Aorta (tissue), 1 donor: ENCODE results near the genes BDKRB2 and PAPOLA.

DNA sequence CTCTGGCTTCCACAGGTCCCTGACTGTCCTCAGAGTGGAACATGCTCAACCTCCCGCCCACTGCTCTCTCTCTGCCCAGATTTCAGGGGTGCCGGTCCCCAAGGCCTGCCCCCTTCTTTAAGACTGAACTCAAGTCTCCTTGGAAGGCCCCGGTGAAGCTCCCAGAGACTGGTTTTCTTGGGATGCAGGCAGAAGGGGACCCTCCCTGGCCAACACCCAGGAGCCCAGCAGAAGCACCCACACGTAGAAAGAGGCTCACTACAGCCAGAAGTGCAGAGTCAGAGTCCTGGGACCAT is 50.4 kb downstream of the C14orf132 start:
- PRO-cap = no peak

GRCh38 chr14:96177840-96178411 is 26.7 kb upstream of the BDKRB2 start:
- PRO-cap = no peak

GRCh38 chr14:96204516-96205422 is at the start of gene BDKRB2:
Gene BDKRB2 (plus strand): TSS chr14:96204839.
- PRO-cap = bidirectional peak, plus-strand start at chr14:96204839, minus-strand start at chr14:96204728

- PRO-cap = bidirectional peak, plus-strand start at chr14:96502417, minus-strand start at chr14:96502244
These were observed at the start of gene PAPOLA for GRCh38 chr14:96501999-96502656. Gene PAPOLA (plus strand): TSS chr14:96502382.

DNA sequence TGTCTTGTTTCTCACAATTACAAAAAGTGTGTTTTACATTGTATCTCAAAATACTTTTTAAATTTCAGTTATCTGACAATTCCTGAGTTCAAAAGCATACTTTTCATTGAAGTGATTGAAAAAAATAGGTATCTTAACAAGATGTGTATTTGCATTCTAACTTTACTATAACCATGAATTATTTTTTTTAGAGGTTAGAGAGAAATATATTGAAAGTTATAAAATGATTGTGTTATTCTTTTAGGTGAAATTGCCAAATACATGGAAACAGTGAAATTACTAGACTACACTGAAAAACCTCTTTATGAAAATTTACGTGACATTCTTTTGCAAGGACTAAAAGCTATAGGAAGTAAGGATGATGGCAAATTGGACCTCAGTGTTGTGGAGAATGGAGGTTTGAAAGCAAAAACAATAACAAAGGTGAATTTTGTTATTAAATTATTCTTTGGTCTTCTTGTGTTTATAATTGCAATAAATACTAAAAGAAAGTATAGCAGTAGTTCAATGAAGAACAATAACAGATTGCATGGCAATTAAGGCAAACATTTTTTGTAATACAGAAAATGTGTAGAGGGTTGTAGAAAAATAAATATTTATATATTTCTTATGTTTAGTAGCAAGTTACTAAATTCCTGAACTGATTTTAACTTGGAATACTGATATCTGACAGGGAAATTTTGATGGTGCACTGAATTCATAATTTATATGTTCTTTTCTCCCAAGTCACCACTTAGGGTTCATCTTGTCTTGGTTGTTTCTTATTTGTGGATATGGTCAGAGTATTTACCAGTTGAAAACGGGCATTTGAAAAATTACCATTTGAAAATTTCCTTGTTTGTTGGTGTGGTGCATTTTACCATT is 63.4 kb downstream of the VRK1 start:
- PRO-cap = no peak

GRCh38 chr14:97218256-97219573 is 421.5 kb downstream of the VRK1 start:
- PRO-cap = no peak

GRCh38 chr14:97724394-97724813 is 927.2 kb downstream of the VRK1 start:
- PRO-cap = no peak

- PRO-cap = no peak
These were observed 1177.4 kb downstream of the VRK1 start for GRCh38 chr14:97974480-97975082.

DNA sequence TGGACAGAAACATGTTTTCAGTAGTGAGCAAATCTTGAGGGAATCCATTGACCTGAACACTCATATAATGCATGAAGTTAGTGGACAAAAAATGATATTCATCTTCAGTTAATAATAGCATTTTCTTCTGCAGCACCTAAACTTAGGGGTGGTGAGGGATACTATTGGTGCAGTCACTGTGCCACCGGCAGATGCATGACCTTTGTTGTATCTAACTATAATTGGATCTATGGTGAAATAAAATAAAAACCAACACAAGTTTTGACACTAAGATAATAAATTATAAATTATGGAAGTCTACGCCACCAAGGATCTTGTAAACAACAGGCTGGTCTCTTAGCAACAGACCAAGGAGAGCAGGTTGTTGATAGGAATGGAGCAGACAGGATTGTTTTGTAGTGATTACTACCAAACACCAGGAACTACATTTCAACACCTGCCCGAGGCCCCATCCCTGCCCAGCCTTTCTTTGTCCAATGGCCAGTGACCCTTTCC is 1177.9 kb downstream of the VRK1 start:
- PRO-cap = no peak

- PRO-cap = no peak
These were observed 1116.2 kb downstream of the BCL11B start for GRCh38 chr14:98155877-98156140.

DNA sequence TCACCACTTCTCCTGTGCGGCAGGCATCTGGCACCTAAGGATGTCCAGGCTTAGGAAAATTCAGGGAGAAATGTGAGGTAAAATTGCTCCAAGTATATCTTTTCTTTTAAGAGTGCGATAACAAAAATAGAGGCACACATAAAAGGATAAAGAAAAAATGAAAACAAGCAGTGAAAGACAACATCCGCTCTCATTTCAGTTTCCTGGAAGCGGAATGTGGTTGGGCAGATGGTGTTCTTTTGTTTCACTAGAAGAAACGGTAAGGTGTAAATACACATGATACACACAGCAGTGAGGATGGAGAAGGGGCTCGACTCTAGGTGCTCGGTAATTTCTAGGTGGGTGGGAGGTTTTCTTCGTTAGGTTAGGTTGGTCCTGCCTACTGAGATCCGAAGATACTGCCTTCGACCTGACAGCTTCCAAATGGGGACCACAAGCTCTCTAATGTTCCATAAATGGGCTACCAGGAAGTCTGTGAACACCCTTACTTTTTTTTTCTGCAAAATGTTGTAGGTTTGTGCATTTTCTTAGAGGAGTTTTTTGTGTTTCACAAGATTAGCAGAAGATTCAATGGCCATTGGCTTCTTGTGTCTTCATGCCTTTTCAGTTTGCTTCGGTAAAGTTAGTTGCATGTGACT is 1082.5 kb downstream of the BCL11B start:
- PRO-cap = no peak

DNA sequence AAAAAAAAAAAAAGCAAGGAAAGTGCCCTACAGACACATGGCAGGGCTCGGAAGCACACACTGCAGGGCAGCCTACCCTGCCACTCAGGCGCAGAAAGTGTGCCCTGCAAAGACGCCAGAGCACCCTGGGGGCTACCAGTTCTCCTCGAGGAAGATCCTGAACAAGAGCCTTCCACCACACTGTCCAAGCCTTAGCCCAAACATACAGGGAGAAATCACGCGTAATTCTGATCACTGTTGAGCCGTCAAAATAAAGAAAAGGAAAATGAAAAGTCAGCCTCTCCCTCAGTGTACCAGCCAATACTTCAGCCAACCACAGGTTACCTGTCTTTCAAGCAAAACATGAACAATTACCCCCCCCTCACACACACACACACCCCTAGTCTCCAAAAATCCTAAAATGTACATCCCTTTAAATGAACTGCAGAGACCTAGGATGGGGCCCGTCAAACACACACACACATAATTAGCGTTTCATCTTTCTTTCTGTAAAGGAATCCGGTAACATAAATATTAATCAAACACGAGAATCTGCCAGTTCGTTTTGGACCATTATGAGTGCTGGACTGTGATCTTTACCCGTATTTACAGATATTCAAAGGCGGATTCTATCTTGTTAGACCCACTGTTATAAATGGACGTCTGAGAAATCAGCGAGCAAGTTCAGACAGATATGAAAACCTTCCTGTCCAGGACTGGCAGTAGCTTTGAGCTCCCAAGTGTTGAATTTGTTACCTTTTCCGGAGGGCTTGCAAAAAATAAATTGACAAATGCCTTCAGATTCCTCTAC is 27.9 kb downstream of the BCL11B start:
- PRO-cap = no peak

GRCh38 chr14:99245760-99246653 is 26.0 kb downstream of the BCL11B start:
- PRO-cap = no peak

GRCh38 chr14:99247268-99247838 is 24.6 kb downstream of the BCL11B start:
- PRO-cap = no peak

GRCh38 chr14:99252371-99252977 is 19.5 kb downstream of the BCL11B start:
- PRO-cap = no peak

DNA sequence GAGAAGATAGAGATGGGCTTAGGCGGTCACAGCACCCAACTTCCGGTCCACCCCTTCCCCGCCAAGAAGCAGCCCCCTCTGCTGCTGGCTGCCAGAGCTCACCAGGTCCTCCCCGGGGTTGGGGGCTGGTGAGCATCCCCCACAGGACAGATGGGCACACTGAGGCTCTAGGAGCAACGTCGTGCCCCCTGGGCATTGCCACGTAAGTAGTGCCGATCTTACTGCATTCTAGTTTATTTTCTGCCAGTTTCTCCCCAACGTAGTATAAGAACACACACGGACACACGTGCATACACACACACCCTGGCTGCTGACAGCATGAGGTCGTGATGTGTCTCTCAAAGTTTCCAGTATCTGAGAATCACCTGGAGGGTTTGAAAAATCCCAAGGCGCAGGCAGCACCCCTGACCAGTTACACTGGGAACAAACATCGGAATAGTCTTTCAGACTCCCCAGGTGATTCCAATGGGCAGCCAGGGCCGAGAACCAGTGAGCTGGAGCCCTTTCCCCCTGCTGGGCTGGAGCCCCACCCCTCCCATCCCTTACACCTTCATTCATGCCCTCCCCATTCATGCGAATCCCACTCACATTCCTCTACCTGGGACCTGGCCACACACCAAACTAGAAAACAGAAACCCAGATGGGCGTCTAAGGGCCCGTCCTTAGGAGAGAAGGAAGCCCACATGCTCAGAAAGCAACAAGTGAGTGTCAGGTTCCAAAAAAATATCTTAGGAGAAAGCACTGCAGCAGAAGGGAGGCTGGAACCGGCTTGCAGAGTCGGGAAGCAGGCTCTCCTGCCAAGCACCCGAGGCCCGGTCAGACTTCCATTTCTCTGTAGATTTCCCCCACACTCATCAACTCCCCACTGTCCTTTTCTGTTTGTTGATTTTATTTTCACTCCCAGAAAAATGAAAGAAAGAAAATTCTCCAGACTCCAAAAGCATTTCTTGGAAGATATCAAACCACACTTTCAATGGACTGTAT is 13.8 kb downstream of the BCL11B start:
- PRO-cap = no peak

DNA sequence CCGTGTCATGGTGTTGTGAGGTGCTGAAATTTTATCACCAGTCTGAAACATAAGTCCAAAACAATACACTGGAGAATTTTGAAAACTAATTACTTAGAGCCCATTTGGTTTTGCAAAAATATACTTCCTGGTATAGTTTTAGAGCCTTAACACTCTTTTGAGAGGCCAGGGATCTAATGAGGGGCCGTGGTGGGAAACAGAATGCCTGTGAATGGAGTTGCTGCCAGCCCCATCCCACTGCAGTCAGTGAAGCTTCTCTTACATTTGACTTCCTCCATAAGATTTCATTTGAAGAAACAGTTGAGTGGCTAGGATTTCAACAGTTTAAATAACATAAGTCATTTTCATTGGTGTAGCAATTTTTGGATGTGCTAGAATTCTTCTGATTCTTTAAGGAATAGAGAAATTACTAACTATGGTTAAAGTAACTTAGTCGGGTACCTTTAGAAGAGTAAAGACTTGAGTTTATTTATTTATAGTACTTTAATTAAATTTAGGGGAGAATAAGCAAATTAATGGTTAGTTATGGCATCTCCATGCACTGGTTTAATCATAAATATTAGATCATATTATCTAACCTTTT is 20.5 kb downstream of the CCNK start:
- PRO-cap = no peak

- PRO-cap = no peak
These were observed 27.0 kb downstream of the CCNK start for GRCh38 chr14:99508215-99508536.

GRCh38 chr14:99513471-99514250 is 32.5 kb downstream of the CCNK start:
- PRO-cap = no peak

DNA sequence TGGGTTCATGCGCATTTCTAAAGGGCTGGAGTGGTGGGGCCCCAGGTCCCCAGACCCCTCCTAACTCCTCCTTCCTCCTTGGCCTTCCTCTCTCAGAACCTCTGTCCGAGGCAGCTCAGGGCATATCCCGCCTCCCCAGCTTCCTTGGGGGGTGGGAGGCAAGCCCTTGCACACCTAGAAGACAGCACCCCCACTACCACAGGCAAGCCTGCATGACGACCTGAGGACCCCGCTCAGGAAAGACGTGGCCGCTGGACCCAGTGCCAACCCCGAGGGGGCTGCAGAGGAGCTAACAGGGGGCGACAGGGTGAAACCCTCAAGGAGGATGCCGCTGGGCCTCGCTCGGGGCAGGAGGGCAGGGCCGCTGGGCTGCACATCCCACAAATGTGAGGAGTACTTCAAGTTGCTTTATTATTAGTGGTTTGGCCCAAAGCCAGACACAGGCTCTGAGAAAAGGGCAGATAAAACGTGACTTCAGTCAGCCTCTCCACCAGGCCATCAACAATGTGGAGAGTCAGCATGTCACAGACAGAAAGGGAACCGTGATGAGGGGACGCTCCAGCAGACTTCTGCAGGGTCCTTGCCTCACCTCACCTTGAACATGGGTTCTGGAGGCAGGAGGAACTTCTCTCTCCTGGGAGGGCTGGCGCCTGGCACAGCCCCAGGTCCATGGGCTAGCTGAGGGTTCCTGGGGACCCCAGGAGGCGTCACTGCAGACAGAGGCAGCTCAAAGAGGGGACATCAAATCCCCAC is 35.5 kb downstream of the CCDC85C start:
- PRO-cap = no peak